SJCRH30 (cell line): ENCODE measurements around a stretch of chr5.

DNA sequence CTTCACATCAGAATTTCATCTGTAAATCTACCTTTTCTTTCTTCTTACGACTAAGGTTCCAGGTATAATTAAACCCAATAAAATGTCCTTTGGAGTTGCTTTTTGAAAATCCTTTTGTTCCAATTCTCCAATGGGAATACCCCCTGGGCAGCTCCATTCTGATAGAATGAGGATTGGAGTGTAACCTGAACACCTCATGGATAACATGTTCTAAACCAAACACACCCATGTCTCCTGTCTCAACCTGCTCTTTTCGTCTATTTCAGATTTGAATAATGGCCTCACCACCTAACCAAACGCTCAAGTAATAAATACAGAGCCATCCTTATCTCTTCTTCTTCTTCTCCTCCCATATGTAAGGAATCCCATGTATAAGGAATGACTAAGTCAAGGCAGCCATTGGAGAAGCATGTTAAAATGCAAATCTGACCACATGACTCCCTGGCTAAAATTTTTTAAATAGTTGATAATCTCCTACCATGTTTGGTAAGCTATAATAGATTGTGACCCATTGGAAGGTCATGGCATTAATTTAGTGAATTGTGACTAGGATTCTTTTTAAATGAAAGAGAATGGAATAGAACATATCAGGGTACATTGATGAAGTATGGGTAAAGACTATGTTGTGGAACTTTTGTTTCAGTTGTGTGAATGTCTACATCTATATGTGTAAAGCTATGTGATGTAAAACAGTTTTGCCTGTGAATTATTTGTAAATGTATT, 26.0 kb downstream of the ELL2 start:
- RAMPAGE, long total RNA = no peak

DNA sequence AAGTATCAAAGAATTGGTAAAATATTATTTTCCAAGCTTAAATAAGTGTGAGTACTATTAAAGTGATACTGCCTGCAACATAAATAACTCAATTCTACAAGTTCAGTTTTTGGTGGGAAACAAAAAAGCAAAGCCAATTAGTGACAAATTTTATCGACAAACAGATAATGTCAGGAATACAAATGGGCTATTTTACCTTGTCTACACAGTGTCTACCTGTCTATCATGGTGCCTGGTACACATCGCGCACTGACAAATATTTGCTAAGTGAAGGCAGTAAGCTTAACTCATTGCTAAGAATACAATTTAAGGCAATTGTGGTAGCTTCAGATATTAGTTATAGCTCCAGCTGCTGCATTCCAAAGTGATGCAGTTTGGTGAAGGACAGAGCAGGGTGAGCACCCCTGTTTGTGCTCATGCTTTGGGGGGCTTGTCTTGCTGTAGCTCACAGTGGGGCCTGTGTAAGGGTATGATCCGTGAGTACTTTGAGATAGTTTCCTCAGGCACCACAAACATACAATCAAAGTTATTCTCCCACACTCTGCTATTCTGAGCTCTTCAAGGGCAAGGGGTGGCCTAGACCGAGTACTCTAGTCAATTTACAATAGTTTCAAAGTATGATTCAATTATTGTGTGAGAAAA, 24.8 kb downstream of the ELL2 start:
- RAMPAGE, long total RNA = no peak

GRCh38 chr5:96245327-96246081, 187.5 kb downstream of the PCSK1 start:
- RAMPAGE, long total RNA = no peak

DNA sequence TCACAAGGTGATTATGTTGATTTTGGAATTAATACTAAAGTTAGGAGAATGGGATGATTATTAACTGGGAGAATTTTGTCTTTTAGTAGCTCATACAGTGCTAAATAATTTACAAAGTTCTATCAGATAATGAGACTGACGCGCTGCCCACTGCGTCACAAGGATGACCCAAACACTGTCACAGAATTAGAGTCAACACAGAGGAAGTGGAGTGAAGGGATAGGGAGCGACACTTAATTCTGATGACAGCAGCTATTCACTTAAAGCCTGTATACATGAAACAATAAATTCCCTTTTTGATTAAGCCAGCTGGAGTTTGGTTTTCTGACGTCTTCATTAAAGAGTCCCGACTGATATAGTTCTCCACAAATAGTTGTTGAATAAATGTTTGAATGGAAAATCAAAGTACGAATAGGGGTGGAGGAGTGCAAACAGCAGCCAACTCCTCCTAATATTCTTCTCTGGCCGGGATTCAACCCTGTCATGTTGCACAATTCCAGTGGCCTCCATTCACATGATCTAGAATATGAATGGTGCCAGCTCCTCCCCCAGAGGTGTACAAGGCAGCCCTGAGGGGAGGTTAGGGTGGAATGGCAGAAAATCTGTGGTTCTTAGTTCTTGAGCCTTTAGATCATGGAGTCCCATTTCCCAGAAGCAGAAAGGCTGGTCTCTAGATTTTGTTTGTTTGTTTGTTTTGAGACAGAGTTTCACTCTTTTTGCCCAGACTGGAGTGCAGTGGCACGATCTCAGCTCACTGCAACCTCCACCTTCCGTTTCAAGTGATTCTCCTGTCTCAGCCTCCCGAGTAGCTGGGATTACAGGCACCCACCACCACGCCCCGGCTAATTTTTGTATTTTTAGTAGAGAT, 140.2 kb downstream of the PCSK1 start:
- RAMPAGE, long total RNA = no peak

GRCh38 chr5:96336366-96336714, 96.7 kb downstream of the PCSK1 start:
- RAMPAGE, long total RNA = no peak

DNA sequence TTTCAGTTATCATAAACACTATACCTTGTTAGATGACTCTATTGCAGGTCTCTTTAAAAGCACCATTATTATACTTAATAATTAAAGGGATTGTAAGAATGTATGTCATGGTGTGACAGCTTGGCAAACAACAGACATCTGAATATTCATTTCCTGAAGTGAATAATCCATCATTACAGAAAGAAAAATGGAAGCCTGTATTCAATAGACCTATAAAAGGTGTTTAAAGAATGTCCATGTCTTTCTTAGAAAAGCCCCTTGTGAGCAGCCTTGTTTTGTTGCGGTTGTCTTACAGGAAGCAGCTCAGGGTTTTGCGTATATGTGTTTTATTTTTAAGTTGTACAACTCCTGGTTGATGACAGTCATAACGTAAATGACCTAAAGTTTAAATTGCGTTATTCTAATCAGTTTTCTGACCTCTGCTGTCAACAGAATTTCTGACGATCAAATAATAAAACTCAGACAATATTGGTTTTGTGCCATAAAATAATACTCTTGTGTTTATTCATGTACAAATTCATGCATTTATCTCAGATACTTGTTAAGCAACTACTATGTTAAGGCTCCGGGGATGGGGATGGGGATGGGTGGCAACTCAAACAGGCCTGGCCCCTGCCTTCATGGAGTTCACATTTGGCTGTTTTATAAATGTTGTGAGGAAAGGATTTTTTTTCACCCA, 53.9 kb downstream of the CAST start:
- RAMPAGE, long total RNA = no peak

- RAMPAGE, long total RNA = no peak
Measured at GRCh38 chr5:96774907-96776004, 32.5 kb downstream of the ERAP1 start.

- RAMPAGE, long total RNA = no peak
Measured at GRCh38 chr5:96934227-96934647, 1.6 kb upstream of the LNPEP start.

GRCh38 chr5:96936182-96937363, 693 bp downstream of the LNPEP start:
- RAMPAGE, long total RNA = no peak

- RAMPAGE, long total RNA = no peak
Measured at GRCh38 chr5:98909060-98910383, 19.3 kb downstream of the CHD1 start.

DNA sequence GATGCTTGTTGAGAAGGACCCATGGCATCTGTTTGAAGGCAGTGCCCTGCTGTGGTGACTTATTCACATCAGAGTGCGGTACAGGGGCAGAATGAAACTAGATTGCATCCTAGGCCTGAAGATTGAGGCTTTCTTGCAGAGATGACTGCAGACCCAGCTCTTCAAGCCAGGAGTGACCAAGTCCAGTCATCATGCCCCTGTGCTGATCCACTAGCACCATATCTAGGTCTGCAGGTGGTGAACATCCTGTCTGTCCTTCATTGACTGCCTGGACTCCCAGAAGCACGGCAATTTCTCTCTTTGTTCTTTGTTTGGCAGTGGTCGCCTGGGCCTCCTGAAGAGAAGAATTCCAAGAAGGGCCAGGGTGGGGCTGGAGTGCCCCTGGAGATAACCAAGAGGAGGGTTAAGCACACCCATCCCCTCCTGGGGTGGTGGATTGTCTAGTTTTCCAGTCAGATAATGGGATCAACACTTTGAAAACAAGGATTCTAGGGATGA, 25.8 kb upstream of the CHD1 start:
- RAMPAGE, long total RNA = no peak

DNA sequence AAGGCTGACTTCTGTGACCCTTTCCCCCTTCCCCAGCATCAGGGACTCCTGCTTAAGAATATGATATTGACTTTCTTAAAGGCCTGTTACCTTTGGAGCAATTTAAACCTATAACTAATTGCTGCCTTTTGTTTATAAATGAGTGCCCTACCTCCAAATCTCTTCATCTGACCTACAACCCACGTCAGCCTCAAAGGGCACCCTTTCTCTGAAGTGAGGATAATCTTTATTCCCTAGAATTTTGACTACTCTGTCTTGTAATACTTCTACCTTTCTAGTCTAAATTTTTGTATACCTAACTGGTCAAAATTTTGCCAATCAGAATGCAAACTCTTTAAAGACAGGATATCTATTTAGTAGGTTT, 837 bp downstream of the FAM174A start:
- RAMPAGE, long total RNA = no peak

- RAMPAGE, long total RNA = no peak
Measured at GRCh38 chr5:100904015-100905017, 1.2 kb upstream of the ST8SIA4 start.

DNA sequence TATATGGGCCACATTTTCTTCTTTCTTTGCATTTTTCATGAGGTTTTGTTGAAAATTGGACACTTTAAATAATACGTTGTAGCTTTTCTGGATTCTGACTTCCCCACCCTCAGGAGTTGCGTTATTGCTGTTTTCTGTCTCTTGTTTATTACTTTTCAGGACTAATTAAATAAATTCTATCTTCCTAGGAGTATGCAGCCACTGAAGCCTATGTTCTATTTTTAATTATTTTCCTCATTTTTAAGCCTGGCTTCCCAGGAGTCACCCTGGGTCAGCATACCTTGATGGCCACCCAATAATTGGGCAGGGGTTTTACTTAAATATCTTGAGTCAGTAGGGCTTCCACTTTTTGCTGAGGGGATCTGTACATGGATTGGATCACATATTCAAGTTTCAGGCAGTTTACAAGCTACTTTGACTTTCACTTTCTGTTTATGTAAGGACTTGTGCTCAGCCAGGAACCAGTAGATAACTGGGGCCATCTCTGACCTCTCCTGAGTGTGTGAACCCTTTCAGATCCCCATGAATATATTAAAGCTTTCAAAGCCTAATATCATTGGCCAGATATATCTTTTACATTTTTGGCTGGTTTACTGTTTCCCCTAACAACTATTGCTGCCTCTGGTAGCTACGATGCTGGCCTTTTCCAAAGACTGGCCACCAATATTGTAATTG, 45.2 kb downstream of the SLCO6A1 start:
- RAMPAGE, long total RNA = no peak

GRCh38 chr5:102802591-102803233, 47.6 kb downstream of the PAM start:
- RAMPAGE, long total RNA = no peak

DNA sequence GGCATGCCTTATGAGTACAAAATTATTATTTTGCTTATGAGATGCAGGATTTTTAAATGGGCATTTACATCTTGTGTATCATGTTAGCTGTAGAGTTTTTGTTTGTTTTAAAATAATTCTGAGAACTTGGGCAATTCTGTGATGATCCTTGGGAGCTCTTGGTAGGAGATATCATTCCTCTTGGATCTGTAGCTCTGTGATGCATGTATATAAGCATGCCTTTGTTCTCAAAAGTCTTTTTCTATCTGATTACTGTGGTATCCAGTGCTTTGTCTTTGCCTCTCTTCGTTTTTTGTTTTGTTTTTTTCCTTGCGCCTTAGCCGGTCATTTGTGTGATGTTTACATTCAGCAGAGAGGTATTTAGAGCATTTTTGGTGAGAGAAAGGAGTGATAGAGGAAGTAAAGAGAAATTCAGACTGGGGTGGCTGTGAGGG, 110.0 kb downstream of the PAM start:
- RAMPAGE, long total RNA = no peak

DNA sequence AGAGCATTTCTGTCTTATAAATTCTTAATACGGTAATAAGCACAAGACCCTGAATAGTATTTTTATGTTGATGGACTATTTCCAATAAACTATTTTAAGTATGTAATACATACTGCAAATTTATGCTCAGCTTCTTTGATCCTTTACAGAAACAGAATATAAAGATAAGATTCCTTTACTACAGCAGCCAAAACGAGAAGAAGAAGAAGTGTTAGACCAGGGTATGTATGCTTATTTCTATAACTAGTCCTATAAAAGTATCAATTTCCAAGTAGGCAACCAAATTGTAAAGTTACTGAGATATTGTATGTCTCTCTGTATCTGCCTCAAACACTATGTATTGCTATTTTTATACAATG, 158.9 kb downstream of the GIN1 start:
- RAMPAGE, long total RNA = no peak

DNA sequence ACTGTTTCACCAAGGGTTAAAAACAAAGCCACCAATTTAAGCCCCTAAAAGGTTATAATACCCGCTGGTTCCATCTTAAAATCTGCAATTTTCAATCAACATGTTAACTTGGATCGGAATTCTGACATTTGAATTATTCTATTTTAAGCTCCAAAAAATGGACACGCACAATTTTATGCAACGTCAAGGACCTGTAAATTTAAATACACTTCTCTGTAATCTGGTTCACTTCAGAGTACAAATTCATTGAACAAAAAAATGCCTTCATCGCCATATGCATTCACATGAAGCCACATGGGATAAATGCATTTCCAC, 806 bp downstream of the GIN1 start:
- RAMPAGE, long total RNA = no peak

- RAMPAGE, long total RNA = no peak
Measured at GRCh38 chr5:103260090-103260476, 1.5 kb downstream of the MACIR start.

DNA sequence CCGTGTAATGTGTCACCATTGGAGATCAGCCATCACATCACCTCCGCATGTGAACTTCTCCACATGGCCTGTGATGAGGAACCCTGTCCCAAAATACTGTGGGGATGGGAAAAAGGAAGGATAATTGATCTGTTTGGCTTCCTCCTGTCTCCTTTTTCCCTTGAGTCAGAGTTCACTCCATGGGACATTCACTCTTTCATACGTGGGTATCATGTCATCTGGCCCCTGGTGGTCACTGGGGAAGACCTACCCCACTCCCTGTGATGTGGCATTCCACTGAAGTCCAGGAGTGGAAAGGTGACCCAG, 149.1 kb downstream of the NUDT12 start:
- RAMPAGE, long total RNA = no peak